RPMI7951 (cell line): Measurements from ENCODE around the genes CRTAM, ZNF202, OR8B12 and ROBO3.

DNA sequence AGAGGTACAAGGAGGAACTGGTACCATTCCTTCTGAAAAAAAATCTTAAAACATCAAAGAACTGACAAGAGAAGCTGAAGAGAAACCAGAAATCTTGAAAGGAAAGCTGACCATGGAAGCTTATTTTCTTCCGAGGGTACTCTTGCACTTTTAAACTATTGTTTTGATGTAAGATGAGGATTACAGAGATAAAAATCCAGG, 289.0 kb downstream of the BLID start:
- RAMPAGE, long total RNA: no peak

- RAMPAGE, long total RNA: no peak
Observed at GRCh38 chr11:122305406-122305831, 189.4 kb upstream of the BLID start.

- RAMPAGE, long total RNA: no peak
Observed at GRCh38 chr11:122789041-122789268, 49.3 kb upstream of the CRTAM start.

- RAMPAGE, long total RNA: no peak
Observed at GRCh38 chr11:122791822-122792223, 46.5 kb upstream of the CRTAM start.

- RAMPAGE, long total RNA: no peak
Observed at GRCh38 chr11:122838196-122838885, at the start of gene CRTAM. CRTAM (plus strand) TSS chr11:122838500.

DNA sequence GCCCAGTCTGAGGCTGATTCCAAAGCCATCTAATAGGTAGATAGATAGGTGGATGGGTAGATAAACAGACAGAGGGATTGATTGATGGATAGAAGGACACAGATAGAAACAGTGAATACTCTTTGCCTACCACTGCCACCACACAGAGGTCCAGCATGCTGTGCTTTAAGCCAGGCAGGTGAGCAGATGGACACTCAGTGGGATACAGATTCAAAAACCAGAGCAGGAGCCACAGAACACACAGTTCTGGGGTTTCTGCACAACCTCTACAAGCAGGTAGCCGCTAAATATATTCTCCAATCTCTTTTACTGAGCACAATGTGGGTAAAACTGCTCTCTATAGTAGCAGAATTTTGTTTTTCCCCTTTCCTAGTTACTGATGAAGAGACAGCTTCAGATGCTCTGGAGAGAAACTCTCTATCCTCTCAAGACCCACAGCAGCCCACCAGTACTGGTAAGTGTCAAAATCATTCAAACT, 20.4 kb upstream of the JHY start:
- RAMPAGE, long total RNA: no peak

DNA sequence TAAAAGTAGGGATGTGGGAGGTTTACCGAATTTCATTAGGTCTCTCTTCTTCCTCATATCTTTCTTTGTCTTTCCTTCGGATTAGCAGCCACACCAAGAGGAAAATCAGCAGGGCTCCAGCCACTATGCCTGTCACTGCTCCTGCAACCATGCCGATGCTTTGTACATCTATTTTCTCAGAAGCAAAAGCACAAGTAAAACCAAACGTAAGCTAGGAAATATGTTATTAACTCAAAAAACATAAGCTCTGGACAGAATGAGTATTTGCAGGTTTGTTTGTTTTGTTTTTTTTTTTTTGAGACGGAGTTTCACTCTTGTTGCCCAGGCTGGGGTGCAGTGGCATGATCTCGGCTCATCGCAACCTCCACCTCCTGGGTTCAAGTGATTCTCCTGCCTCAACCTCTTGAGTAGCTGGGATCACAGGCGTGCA, 12.8 kb upstream of the HSPA8 start:
- RAMPAGE, long total RNA: no peak

DNA sequence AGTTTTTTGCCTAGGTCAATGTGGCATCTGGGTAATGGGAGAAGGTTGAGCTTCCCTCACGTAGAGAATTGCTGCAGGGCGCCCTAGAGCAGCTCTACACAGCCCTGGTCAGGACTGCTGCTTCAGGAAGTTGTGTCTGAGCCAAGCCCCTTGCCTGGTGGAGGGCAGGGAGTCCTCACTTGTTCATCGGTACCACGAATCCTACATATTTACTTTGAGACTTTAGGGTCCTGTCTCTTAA, 1.6 kb downstream of the GRAMD1B start:
- RAMPAGE, long total RNA: no peak

GRCh38 chr11:123453810-123454918, 24.1 kb downstream of the GRAMD1B start:
- RAMPAGE, long total RNA: no peak

GRCh38 chr11:123734185-123735019, 7.1 kb downstream of the ZNF202 start:
- RAMPAGE, long total RNA: no peak

- RAMPAGE, long total RNA: no peak
Observed at GRCh38 chr11:123740707-123741934, at the start of gene ZNF202. ZNF202 (minus strand) TSS chr11:123741660.

- RAMPAGE, long total RNA: no peak
Observed at GRCh38 chr11:123822489-123823144, 16.5 kb upstream of the OR6M1 start.

GRCh38 chr11:124113833-124114441, 1.3 kb upstream of the VWA5A start:
- RAMPAGE, long total RNA: no peak

GRCh38 chr11:124122711-124123306, 7.6 kb downstream of the VWA5A start:
- RAMPAGE, long total RNA: no peak

- RAMPAGE, long total RNA: no peak
Observed at GRCh38 chr11:124543488-124543823, at the start of gene OR8B12. OR8B12 (minus strand) TSS chr11:124543654.

DNA sequence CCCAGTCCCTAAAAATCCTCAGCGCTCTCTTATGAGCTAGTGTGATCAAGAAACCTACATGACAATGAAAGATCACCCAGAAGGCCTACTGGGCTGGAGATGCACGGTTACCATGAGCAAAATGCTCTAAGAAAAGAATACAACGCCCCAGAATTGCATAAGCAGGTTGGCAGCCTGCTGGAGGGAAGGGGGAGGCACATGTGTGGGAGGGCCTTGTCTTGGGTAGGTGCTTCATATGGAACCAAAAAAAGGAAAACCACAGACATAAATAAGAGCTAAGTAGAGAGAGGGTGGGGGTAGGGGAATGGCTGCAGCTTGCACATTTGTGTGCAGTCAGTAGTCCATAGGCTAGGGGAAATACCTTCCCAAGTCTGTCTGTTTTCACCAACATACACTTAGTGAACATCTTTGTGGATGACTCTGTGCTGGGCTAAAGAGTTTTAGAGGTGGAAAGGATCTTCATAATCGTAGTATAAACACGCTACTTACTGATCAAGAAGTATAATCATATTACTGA, 2.8 kb downstream of the SIAE start:
- RAMPAGE, long total RNA: no peak

GRCh38 chr11:124747517-124748197, 4.4 kb downstream of the VSIG2 start:
- RAMPAGE, long total RNA: no peak

DNA sequence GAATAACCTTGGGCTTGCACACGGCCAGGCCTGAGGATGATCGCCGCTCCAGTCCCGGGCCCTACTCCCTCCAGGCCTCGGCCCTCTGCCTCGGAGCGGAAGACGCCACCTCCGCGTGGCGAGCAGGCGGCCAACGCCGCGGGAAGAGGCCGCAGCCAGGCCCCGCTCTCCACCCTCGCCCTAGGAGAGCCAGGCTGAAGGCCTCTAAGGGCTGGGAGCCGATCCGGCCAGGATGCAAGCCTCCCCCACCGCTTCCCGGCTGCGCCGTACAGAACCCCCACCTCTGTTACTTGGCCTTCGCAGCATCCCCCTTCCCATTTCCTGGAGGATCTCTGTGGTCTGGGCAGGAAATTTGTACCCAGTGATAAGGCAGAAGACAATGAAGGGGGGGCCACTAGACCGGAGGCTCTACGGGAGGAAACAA, 2.6 kb downstream of the ESAM start:
- RAMPAGE, long total RNA: no peak

DNA sequence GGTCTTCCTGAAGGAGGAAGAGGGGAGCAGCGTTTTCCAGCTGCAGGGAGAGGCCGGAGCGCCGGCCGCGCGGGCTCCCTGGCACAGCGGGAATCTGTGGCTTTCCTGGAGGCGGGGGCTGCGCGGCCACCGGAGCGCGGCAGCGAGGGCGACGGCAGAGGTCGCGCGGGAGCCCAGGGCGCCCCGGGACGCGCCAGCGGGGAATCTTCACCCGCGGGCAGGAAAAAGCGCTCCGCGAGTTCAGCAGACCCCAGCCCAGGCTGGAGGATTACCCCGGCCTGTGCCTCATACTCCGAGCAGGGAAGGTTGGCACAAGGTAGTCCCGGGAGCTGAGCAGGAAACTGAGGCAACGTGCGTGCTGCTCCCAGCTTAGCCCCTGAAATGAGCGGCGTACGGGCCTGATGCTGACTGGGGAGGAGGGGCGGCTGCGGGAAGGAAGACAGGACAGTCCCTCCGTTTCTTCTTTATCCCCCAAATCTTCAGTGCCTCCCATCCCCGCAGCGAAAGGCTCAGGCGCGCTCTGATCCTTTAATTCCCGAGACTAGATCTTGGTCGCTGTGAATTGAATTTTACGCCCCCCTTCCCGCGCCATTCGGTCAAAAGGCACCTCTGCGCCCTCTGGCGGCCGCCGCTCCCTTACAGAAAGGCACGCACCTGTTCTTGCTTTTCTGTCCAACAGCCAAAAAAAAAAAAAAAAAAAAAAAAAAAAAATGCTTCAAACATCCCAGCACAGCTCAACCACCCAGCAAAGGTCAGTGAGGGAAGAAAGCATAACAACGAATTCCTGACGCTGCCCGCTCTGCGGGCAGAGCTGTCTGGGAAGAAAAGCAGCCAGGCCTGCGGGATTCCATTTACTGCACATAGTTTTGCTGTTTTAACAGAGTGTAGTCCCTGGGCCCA, 873 bp upstream of the ESAM start:
- RAMPAGE, long total RNA: no peak

DNA sequence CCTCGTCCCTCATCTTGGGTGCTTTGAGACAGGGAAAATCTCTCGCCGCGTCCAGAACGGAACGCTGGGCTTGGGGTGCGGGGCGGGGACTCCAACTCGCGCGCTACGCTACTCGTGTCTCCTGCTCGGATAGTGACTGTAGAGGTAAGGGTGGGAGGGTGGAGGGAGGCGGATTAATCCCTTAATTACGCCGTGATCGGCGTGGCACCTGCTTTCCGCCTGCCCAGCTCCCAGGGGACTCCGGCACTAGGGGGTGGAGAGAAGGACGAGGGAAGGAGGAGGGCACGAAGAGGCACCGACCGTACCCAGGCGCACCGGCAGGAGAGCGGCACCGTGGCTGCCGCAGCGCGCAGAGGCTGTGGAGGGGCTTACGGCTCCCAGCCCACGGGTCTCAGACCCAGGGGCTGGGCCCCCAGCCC, at the start of gene ROBO3:
TSS of gene ROBO3 (plus strand) at position 302 of the 419 bp plus-strand sequence.
- RAMPAGE, long total RNA: no peak